ENCODE measurements around a stretch of chr12.

DNA sequence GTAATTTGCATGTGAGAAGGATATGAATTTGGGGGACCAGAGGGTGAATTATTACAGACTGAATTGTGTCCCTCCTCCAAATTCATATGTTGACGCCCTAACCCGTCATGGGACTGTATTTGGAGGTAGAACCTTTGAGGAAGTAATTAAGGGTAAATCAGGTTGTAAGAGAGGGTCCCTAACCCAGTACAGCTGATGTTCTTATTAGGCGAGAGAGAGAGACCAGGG is 114.4 kb upstream of the RFLNA start:
- RRBS: no CpG with 5 or more reads among the region's 3 CpGs

GRCh38 chr12:124326036-124326640 is 31.2 kb downstream of the RFLNA start:
- RRBS: 66% methylated on average over 3 of the region's 26 CpGs

DNA sequence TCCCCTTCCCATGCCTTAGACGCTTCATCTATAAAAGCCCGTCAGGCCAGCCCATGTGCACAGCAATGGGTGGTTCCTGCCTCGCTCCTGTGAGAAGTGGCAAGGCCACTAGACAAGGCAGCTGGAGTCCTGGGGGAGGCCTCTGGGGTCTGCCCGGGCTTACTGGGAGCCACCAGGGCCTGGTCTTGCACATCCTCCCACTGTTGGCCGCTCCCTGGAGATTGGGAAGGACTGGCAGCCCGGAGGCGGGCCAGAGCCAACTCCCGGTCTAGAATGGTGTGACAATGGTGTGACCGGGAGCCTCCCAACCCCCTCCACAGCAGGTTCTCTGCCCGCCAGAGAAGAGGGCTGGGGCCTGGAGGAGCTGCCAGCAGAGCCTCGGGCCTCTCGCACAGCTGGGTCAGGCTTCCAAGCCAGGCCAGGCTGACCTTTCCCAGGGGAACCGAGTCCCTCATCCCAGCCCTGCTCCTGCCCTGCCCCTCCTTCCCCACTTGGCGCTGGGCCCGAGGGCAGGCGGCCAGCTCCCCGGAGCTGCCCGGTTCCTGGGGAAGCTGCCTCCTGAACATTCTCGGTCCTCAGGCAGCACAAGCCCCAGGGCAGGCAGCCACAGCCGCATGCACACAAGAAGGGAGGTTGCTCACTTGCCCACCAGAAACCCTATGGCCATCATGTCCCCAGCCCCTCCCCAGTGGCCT is 98.0 kb downstream of the RFLNA start:
- RRBS: 16% methylated on average over 3 of the region's 20 CpGs

GRCh38 chr12:124426524-124427017 is 131.7 kb downstream of the RFLNA start:
- RRBS: 74% methylated on average over 4 of the region's 24 CpGs

- RRBS: 54% methylated on average over 2 of the region's 26 CpGs
Measured at GRCh38 chr12:124453126-124453981, 114.1 kb downstream of the NCOR2 start.

GRCh38 chr12:124497516-124498065 is 69.8 kb downstream of the NCOR2 start:
- RRBS: no CpG with 5 or more reads among the region's 11 CpGs

DNA sequence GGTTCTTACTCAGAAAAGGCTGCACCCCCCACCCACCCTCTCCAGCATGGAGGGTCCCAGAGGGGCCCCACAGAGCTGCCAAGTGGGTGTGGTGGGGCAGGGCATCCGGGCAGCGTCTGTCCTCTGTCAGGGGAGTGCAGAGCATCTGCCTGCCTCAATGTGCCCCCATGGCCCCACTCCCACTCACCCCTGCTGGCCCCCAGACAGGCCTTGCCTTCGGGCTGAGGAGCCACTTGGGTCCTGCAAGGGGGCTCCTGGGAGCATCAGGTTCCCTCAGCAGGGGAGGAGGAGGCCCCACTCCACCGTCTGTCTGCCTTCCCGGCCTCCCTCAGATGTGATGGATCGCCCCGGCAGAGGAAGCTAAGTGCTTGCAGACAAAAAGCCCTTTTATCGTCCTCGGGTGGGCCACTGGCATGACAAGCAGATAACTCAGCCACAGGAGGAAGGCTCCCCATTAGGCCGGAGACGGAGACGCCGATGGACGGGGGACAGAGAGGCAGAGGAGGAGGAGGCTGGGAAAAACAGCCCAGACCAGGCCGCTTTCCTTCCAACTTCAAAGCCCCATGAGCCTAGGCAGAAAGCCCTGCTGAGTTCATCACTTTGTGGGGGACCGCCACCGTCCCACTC is 35.1 kb downstream of the NCOR2 start:
- RRBS: no CpG with 5 or more reads among the region's 17 CpGs

DNA sequence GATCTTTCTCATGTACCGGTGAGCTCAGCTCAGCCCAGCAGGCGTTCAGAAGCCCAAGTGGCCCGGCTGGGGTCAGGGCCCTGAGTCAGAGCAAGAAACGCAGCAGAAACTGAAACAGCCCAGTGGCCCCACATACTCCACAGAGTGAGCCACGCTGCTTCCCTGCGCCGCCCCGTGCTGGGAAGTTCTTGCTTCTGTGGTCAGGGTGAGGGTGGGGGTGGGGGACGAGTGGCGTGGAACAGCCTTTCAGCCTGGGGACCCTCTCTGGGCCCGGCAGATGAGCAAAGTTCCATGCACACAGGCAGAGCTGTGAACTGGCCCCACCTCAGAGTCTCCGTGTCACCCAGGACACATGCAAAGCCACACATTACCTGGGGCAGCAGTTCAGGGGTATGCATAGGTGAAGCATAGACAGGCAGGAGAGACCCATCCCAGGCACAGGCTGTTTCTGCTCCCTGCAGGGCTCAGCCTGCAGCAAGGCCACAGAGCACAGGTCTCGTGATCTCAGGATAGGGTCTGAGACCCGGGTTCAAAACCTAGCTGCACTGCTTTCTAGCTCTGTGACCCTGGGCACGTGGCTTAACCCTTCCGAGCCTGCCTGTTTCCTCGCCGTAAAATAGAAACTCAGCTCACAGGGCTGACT is 21.7 kb downstream of the NCOR2 start:
- RRBS: 74% methylated on average over 3 of the region's 18 CpGs

DNA sequence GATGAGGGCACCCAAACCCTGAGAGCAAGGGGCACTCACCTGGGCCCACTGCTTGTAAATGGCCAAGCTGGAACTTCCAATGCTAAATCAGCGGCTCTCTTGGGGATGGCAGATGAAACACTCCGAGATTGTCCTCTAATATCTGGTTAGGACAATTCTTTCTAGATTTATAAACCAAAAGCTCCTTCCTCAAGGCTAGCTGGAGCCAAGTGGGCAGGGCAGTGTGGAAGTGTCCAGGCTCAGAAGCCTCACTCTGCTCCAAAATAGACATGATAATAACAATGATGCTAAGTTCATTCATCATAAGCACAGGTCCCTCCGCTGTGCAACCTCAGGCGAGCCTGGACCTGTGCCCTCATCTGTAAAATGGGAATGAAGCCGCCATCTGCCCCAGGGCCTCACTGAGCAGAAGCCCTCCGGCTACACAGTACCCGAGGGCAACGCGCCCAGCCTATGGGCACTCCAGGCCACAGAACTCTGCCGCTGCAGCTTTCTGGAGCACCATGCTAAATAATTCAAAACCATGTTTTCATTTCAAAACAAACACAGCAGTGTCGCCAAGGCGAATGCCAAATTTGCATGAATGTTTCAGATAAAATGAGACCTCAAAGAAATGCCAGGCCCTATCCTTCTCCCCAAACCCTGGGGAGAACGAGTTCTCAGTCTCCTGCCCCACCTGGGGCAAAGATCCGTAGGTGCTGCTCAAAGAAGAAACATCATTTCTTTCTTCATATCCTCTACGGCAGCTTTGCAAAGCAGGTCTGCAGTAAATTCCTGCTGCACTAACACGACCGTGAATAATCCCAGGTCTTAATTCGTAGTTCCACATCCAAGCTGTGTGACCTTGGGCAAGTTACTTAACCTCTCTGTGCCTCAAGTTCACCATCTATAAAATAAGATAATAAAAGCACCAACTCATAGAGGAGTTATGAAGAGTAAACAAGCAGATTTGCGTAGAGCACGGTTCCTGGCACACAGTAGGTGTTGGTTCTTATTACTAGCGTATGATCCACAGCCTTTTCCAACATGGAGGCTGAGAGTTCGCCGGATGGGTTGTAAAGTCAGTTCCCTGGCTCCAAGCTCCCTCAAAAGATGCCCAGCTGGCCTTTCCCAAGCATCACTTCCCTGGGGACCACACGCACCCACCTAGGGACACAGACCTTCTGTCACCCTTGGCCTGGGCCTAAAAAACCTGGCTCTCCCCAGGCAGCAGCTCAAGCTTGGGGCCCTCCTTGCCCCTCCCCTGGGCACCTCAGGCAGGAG is 3.9 kb downstream of the NCOR2 start:
- RRBS: no CpG with 5 or more reads among the region's 24 CpGs

DNA sequence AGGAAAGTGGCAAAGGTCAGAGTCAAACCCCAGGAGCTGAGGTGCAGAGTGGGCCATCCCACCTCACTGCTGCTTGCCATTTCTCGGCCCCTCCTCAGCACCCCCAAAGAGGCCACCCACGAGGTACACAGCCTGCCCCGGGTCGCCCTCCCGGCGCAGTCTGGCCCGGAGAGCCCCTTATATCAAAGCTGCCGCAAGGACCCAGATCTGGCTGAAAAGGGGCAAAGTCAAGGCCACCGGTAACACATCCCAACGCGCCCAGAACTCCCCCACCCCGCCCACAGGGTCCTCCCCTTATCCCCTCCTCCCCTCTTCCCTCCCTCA is 1.6 kb downstream of the NCOR2 start:
- RRBS: 4% methylated on average over 3 of the region's 12 CpGs

GRCh38 chr12:124605191-124605749 is 37.9 kb upstream of the NCOR2 start:
- RRBS: no CpG with 5 or more reads among the region's 9 CpGs

DNA sequence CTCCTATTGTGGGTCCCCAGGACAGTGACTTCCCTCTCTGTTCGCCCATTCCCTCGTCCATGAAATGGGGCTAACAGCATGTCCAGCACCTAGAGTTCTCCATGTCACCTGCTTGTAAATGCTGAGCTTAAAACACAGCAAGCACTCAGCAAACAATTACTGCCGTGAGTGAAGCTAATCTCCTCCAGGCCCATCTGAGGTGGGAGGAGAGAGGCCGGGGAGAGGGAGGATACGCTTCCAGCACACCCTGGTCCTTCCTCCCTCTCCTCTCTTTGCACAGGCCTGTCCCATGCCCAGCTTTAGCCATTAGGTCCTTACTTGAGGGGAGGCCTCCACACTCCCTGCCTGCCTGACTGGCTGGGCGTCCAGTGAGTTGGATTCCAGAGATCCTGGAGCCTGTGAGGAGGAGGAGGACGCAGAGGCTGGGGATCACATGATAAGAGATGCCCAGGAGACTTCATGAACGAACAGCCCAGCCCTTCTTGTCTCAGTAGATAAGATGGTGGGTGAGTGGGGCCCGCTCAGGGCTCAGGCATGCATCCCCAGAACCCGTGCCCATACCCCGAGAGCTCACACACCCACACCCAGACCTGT is 65.1 kb upstream of the NCOR2 start:
- RRBS: no CpG with 5 or more reads among the region's 11 CpGs

DNA sequence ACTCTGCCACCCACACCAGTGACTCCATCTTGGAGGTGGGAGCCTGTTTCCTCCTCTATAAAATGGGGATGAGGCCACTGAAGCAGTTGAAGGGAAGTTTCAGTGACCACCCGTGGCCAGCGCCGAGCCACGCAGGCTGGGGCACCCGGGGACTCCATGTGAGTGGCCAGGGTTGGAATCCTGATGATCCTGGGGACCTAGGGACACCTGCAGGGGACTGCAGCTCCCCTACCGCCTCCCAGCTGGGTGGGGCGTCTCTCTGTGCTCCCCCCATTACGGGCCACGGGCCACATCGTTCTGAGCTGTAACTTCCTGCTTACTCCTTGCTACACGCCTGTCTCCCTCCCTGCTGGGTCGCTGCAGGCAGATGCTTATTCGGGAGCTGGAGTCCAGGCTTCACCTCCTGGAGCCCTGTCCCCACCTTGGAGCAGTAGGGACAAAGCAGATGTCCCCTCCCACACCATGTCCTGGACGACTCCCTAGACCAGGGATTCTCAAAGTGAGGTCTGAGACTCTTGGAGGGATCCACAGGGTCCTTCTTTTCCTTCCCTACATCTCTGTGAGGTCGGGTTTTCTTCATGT is 85.8 kb upstream of the NCOR2 start:
- RRBS: no CpG with 5 or more reads among the region's 15 CpGs

DNA sequence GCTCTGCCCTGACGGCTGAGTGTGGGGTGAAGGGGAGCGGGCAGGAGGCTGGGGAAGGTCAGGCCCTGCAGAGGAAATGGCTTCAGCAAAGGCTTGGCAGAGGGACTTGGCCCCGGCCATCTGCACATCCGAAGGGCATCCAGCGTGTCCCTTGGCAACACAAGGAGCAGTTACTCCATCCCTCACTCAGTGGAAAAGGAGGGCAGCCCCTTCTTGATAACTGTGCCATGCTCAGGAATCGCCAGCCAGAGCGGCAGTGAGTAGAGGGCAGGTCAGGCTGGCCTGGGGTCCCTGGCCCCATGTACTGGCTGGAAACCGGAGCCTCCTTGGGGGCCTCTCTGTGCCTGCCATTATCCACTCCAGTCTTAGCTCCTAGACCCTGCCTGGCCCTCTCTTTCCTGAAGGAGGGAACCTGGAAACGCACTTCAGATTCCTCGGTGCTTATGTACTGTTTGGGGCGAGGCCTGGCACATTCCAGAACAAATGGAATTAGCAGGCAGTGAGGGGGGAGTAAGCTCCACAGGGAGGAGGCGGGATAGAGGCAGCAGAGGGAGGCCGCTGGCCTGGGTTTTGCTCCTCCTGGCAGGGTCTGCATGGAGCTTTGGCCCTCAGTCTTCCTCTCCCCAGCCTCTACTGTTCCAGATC is 133.6 kb upstream of the NCOR2 start:
- RRBS: no CpG with 5 or more reads among the region's 13 CpGs

GRCh38 chr12:124715343-124716123 is 148.1 kb upstream of the NCOR2 start:
- RRBS: no CpG with 5 or more reads among the region's 15 CpGs

- RRBS: no CpG with 5 or more reads among the region's 10 CpGs
Measured at GRCh38 chr12:124719802-124720188, 143.9 kb downstream of the SCARB1 start.

- RRBS: 77% methylated on average over 4 of the region's 22 CpGs
Measured at GRCh38 chr12:124742498-124743122, 121.1 kb downstream of the SCARB1 start.

- RRBS: no CpG with 5 or more reads among the region's 4 CpGs
Measured at GRCh38 chr12:124765100-124765921, 98.4 kb downstream of the SCARB1 start.

DNA sequence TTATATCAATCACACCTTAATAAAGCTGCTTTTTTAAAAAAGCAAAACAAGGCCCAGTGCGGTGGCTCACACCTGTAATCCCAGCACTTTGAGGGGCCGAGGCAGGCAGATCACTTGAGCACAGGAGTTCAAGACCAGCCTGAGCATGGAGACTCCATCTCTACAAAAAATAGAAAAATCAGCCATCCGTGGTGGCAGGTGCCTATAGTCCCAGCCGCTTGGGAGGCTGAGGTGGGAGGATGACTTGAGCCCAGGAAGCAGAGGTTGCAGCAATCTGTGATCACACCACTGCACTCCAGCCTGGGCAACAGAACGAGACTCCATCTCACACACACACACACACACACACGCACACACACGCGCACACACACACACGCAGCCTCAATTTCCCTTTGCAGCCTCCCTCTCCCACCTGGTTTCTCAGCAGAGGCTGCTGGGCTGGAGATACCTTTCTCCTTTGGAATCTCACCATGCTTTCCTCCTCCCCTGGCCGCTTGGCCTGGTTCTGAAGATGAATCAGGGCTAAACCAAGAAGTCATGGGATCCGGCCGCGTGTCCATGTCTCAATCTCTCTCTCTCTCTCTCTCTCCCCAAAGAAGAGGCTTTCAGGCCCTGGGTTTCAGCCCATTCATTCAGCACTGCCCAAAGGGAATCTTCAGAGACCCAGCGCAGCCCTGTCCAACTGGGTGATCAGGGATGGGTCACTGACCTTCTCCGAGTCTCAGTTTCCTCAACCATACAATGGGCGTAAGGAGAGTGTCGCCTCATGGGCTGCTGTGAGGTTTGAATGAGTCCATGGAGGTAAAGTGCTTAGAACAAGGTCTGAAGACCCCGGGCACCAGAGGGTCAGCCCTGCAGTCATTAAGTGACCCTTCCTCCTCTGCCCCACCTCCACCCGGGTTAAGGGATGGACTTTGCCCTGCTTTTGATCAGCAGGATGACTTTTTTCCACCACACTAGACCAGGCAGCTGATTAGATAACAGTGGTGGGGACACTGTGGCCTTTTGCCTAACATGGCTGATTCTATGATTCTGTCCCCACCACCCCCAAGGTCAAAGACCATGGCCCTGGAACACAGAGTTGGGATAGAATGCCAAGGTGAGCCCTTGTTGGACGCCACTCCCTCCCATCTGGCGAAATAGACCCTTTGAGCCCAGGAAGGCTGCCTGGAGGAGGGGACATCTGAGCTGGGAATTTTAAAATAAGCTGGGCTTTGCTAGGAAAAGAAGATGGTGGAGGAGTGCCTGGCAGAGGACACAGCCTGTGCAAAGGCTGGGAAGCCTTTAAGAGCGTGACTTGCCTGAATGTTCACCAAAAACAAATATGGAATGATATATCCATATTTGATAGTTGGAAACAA is 42.3 kb downstream of the SCARB1 start:
- RRBS: 66% methylated on average over 2 of the region's 22 CpGs

GRCh38 chr12:124828177-124829211 is 35.2 kb downstream of the SCARB1 start:
- RRBS: no CpG with 5 or more reads among the region's 22 CpGs

All from epithelial cell of esophagus (primary cell).